Measurements from ENCODE around the gene RPRM.

- PRO-cap = no peak
Measured at GRCh38 chr2:150601508-150602116, 114.1 kb upstream of the RND3 start.

- PRO-cap = no peak
Measured at GRCh38 chr2:150733162-150733543, 245.7 kb upstream of the RND3 start.

- PRO-cap = no peak
Measured at GRCh38 chr2:151464346-151464928, 54.7 kb downstream of the RIF1 start.

DNA sequence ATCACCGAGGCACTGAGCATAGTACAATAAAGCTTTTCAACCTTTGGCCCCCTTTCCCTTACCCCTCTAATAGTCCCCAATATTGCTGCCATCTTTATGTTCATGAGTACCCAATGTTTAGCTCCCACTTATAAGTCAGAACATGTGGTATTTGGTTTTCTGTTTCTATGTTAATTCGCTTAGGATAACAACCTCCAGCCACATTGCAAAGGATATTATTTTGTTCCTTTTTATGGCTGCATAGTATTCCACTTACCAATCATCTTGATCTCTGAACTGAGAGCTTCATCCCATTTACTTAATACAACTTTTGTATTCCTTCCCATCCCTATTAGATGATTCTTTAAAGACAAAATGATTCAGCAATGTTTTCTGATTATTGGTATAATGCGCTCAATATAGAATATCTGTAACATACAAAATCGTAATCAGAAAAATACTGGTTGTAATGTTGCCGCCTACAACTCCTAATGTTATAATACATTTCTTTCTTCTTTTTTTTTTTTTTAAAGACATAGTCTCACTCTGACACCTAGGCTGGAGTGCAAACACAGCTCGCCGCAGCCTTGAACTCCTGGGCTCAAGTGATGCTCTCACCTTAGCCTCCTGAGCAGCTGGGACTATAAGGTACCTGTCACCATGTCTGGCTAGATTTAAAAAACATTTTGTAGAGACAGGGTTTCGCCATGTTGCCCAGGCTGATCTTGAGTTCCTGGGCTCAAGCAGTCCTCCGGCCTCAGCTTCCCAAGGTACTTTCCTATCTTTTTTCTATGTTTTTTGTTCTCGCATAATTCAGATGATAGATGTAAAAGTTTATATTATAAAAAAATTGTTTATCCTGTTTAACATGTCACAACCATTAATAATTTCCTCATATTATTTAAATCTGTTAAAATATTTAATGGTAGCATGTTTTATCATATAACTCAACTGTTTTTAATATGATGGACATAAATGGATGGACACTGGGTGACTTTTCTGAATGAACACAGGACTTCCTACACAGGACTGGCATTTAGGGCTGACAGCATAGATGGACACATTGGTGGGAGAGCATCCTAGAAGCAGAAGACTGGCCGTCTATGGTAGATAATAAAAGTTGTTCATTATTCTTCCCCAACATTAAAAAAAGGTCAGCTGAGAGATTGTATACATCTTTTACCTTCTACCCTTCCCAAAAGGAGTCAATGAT lies 36.3 kb downstream of the ARL5A start:
- PRO-cap = no peak

DNA sequence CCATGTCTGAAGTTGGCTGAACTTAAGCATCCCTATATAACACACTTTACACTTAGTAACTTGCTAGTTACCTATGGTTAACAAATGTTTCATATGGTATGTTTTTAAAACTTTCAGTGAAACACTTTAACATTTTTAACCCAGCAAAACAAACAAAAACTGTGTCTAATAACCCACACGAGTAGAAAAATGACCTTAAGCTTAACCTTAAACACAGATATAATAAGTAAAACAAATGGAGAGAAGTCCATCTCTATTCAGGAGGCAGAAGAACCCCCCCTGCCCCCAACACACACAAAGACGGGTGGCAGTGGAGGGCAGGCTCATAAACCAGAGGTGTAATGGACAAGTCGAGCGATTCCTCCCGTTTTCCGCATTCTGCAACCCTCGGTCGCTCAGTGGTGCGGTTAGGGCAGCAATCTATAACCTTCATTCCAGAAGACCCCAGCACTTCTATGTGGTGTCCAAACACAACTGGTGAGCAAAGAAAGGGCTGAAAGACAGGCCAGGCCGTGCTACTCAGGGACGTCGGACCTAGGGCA lies 843 bp downstream of the ARL5A start:
- PRO-cap = no peak

- PRO-cap = no peak
Measured at GRCh38 chr2:152171571-152172250, 3.9 kb downstream of the STAM2 start.

DNA sequence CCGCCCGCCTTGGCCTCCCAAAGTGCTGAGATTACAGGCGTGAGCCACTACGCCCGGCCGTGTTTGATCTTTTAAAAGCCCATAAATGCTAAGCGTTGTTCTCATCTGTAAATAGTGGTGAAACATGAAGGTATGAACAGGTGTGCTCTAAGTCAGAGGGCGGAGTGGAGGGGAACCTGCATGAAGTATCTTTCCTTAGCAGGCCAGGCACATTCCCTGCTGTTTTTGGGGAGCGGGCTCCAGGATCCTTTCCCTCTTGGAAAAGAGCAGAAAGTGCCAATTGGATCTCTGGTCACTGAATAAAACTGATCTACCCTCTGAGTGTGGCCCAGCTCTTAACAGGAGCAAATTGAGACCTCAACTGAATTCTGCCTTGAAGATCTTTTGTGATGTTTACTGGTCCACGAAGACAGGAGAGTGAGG lies 67.2 kb downstream of the FMNL2 start:
- PRO-cap = no peak

- PRO-cap = no peak
Measured at GRCh38 chr2:152454580-152455720, 120.0 kb downstream of the FMNL2 start.

GRCh38 chr2:152594796-152595309 lies 122.4 kb downstream of the PRPF40A start:
- PRO-cap = no peak

- PRO-cap = no peak
Measured at GRCh38 chr2:152614675-152615128, 102.6 kb downstream of the PRPF40A start.

GRCh38 chr2:152626177-152626765 lies 91.0 kb downstream of the PRPF40A start:
- PRO-cap = no peak

DNA sequence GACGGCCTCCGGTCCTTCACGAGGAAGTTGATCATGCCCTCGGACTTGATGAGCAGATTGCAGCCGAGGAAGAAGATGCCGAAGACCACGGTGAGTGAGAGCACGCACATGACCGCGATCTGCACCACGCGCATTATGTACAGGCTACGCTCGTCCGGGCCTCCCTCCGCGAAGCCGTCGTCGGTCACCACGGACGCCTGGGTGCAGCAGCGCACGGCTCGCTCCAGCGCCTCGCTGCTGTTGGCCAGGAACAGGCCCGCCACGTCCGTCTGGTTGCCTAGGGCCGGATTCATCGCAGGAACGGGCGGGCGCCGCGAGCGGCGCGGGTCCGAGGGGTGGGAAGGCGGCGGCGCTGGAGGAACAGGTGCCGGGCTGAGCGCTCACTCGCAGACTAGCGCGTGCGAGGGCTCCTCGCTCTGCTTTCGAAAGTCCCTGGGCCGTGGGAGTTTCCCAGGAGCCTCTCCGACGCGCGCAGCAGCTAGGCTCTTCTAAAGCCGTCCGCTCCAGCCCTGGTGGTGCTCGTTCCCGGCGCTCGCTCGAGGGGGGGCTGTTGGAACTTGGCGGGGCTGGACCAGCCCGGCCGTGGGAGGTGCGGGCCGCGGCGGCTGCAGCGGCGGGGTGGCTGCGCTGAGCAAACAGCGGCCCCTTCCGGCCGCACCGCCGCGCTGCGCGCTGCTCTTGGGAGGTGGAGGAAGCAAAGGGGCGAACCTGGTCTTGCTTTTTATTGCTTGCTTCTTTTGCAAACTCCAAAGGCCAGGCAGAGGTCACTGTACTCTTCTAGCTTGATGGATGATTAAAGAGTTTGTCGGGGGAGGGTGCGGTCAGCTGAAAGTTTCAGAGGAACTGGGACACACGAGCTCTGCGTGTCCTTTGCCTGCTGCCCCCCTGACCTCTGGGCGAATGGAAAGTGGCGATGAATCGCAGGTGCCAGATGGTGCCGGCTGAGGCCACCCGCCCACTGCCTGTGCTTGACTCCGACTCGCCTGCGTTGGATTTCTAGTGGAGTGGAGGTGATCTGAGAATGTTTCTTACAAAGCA lies at the start of gene RPRM:
Gene RPRM, minus strand, starts transcription at position 490 of the 1,038 bp plus-strand sequence.
- PRO-cap = no peak

DNA sequence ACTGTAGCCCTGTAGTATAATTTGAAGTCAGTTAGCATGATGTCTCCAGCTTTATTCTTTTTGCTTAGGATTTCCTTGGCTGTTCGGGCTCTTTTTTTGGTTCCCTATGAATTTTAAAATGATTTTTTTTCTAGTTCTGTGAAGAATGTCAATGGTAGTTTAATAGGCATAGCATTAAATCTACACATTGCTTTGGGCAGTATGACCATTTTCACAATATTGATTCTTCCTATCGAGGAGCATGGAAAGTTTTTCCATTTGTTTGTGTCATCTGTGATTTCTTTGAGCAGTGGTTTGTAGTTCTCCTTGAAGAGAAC lies 185.7 kb upstream of the GALNT13 start:
- PRO-cap = no peak

DNA sequence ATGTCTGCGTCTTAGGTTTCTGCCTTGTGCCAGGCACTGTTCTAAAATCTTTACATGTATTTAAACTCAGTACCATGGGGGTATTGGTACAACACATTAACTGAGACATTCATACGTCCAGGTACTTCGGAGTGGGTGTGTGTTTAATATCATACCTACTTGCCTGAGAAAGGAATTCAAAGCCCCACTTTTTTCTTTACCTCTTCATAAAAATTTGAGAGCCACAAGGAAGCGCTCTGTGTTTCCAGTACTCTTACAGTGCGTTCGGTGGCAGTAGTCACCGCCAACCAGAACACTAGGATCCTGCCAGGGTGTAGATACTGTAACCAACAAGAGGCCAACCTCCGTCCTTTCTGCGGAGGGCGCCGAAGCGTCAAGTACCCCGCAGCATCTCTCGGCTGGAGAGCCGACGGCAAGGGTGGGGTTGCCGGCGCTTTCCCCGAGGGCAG lies 649 bp upstream of the GALNT13 start:
- PRO-cap = no peak

DNA sequence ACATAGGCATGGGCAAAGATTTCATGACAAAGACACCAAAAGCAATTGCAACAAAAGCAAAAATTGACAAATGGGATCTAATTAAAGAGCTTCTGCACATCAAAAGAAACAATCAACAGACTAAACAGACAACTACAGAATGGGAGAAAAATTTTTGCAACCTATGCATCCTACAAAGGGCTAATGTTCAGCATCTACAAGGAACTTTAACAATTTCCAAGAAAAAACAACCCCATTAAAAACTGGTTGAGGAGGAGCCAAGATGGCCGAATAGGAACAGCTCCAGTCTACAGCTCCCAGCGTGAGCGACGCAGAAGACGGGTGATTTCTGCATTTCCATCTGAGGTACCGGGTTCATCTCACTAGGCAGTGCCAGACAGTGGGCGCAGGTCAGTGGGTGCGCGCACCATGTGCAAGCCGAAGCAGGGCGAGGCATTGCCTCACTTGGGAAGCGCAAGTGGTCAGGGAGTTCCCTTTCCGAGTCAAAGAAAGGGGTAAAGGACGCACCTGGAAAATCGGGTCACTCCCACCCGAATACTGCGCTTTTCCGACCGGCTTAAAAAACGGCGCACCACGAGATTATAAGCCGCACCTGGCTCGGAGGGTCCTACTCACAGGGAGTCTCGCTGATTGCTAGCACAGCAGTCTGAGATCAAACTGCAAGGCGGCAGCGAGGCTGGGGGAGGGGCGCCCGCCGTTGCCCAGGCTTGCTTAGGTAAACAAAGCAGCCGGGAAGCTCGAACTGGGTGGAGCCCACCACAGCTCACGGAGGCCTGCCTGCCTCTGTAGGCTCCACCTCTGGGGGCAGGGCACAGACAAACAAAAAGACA lies 78.0 kb downstream of the NR4A2 start:
- PRO-cap = no peak

DNA sequence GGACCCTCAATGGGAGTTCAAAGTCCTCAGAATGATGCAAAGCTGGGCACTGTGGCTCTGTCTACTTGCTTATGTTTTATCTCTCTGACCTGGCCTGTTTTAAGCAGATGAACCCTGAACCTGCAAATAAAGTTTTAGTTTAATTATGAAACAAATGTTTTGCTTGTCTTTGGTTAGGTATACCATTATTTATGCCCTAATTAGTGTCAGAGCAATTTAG lies 22.5 kb downstream of the NR4A2 start:
- PRO-cap = no peak

DNA sequence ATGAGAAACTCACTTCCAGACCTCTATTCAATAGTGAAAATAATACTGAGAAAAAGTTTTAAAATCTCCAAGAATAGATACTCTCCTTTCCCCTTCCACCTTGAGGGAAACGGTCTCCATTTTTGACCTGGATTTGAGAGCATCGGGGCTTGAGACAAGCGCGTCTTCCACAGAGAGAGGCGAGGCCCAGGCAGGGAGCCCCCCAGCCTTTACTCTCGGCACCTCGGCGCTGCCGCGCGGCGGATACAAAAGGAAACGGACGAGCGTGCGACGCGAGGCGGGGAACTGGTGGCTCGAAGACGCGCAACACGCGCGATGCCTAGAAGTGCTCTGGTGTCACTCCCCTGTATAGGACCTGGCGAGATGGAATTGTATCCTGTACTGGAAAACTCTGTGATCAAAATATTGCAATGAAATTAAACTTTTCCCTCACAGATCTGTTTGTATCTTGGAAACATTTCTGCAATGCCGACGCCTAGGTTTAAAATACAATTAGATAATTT lies 11.0 kb downstream of the NR4A2 start:
- PRO-cap = no peak

GRCh38 chr2:156329495-156330421 lies 2.8 kb downstream of the NR4A2 start:
- PRO-cap = no peak

DNA sequence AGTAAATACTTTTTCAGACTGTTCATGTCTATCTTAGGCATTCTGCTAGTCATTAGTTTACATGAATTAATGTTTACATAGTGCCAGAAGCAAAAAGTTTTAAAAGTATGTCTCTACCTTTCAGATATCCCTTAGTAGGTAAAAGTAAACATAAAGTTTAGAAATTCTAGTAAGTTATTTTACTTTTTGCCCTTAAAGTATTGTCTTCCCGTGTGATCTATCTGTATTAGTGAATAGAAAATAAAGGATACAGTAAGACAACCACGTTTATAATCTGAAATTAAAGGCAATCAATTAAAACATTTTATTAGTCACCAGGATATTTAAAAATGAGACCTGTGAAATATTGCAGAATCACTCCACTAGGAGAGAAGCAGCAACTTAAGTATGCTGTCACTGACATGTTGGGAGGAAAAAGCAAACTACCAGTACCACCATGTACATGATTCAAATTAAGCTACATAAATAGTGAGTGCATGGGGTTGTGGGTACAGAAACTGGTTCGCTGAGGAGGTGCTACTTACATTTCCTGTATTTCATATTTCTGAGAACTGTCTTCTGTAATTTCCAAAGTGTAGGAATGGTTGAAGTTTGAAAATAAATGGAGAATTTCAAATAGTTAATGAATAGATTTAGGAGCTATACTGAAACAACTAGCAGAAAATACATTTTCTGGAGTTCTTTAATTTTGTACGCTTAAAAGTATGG lies 7.7 kb upstream of the NR4A2 start:
- PRO-cap = no peak

GRCh38 chr2:156398893-156399867 lies 37.0 kb upstream of the GPD2 start:
- PRO-cap = no peak

Measured in aorta (tissue), 1 donor.